GM19240 (cell line): ENCODE measurements around a stretch of chr6.

- RRBS, result no CpG with 5 or more reads among the region's 1 CpG
Observed at GRCh38 chr6:87789659-87790154, 87.7 kb upstream of the AKIRIN2 start.

- RRBS, result no CpG with 5 or more reads among the region's 3 CpGs
Observed at GRCh38 chr6:88008802-88009140, 38.9 kb upstream of the SPACA1 start.

DNA sequence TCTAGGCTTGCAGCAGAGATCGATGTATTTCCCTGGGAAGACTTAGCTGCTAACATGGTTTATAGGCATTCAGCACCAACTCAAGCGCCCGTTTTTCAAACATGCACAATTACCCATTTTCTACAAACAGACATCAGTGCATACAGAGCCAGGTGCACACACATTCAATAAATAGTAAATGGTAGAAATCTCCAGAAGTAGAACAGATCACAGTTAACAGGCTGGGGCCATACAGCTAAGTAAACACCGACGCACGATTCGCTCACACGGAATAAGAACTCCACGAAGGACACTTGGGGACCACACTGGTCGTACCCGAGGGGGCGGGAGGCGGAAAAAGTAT is 744 bp downstream of the CNR1 start:
- RRBS, result no CpG with 5 or more reads among the region's 13 CpGs

DNA sequence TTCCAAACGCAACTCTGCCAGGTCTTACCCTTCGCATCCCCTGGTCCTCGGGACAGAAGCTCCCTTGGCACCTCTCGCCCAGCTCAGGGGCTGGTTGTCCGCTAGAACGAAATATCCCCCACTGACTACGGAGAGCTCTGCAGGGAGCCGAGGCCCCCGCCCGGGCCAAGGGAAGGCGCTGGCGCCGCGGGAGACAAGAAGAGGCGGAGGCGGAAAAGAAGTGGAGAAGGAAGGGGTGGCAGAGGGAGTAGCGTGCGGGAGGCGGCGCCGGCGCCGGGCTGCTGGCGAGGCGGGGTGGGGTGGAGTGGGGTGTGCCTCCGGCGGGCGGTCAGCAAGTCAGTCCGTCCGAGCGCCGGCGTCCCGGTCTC is 388 bp downstream of the CNR1 start:
- RRBS, result 2% methylated on average over 15 of the region's 34 CpGs

GRCh38 chr6:88177797-88178140 is 11.6 kb upstream of the CNR1 start:
- RRBS, result no CpG with 5 or more reads among the region's 3 CpGs

- RRBS, result no CpG with 5 or more reads among the region's 1 CpG
Observed at GRCh38 chr6:88178141-88178471, 12.0 kb upstream of the CNR1 start.

DNA sequence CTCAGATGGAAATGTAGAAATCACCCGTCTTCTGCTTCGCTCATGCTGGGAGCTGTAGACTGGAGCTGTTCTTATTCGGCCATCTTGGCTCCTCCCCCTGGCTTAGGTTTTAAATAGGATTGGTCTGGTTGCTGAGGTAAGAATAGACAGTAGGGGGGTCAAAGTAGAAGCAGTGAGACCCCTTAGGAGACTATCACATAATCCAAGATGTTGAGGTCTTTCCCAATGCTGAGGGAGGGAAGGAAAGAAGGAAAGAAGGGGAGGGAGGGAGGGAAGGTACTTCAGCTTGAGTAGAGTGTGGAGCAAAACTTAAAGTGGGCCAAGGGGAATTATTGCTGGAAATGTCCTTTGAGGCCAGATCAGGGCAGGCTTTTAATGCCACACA is 361.1 kb upstream of the CNR1 start:
- RRBS, result no CpG with 5 or more reads among the region's 3 CpGs

DNA sequence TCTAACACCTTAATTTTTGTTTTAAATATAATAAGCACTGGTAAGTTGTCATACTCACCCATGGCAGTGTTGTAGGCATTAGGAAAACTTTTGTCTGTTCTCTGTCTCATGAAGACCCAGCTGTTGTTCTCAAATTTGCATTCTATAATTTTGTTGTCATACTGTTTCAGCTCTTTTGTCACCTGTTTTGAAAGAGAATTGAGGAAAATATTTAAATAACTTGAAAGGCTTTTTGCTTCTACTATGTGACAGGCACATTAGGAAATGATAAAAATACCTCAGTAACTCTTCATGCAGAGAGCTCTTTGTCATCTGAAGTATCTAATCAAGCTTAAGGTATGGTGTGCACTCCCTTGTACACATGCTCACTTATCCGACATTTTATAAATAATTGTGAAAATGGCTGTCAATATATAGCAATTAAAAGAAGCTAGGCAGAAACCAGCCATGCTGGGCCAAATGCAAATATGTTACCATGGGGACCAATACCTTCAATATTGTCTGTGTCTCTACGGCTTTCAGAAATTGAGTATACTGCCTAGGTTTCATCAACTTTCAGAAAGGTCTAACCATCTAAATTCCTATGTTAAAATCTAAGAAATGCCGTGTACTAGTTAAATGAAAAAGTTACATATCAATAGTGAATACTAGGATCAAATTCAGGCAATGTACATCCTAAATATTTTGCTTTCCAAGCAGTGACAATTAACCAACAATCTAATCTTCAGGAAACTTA is 349.0 kb downstream of the RNGTT start:
- RRBS, result no CpG with 5 or more reads among the region's 3 CpGs

GRCh38 chr6:89352000-89352487 is 478 bp downstream of the UBE2J1 start:
- RRBS, result 2% methylated on average over 13 of the region's 37 CpGs

- RRBS, result no CpG with 5 or more reads among the region's 2 CpGs
Observed at GRCh38 chr6:89623198-89623533, 15.4 kb downstream of the LYRM2 start.

DNA sequence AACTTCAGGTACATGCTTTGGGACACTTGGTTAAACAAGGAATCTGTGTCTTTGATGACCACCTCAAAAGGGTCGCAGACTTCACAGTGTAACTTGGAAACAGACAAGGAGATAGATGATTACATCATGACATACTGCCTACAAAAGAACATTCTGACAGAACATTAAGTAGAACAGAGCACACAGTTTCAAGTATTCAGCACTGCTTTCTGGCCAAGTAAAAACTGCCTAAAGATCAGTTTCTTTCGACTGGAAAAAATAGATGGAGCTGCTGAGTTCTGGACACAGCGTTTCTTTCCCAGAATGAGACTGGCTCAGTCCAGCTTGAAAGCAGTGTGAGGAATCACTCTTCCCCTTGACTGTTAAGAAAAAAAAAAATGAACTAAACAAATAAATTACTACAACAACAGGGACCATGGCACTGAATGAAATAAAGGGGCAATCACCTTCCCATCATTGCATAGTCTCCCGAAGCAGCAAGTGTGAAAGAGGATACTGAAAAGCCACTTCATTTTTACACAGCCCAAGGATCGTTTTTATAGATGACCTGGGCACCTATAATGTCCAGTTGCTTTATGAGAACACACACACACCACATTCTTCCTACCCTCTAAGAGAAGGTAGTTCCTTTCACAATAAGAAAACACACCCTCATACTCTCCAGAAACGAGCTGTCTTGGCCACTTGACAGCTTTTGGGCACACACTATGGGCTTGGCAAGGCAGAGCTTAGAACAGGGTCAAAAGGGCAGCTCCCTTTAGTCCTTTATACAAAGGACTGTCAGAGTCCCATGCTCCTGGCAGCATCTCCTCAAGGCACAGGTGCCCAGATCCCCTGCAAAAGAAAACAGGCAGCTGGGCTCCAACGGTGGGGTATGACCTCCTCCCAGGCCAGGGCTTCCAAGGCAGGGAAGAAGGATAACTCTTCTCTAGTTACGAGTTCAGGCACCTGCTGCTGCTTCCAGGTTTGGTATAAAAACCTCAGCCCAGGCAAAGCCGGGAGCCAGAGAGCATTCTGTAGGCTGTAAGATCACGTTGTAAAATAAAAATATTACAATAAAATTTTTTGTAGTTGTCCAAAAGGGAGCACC is 4.7 kb upstream of the LYRM2 start:
- RRBS, result no CpG with 5 or more reads among the region's 10 CpGs

DNA sequence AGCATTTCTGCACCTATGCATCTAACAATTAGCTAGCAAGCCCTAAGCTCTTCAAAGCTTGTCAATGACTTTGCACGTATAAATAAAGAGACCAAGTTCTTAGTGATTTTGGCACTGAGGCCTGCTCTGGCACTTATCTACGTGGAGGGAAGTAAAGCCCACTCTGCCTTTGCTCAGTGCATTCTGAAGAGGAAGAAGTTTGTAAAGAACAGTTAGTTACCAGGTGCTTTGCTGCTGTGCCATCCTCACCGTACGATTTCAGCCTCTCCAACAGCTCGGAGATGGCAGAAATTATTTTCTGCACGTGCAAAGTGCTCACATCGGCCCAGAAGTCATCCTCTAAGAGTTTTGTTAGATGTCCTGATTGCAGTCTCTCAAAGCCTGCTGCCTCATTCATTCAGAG is 33.4 kb upstream of the LYRM2 start:
- RRBS, result no CpG with 5 or more reads among the region's 7 CpGs

- RRBS, result no CpG with 5 or more reads among the region's 3 CpGs
Observed at GRCh38 chr6:89690656-89691030, 52.1 kb upstream of the LYRM2 start.

DNA sequence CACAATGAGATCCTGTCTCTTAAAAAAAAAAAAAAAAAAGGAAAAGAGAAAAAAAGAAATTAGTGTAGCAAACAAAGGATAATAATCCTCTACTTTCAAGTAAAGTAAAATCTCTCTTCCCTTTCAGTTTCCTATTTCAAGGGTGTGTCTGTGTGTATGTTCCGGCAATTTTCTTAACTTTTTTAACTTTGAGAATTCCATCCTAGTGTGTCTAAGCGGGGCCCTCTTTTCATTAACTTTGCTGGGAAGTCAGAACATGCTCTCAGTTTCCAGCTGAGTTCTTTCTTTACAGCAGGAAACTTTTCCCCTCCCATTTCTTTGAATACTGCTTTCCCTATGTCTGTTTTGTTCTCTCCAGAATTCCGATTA is 16.0 kb downstream of the GJA10 start:
- RRBS, result no CpG with 5 or more reads among the region's 3 CpGs

- RRBS, result no CpG with 5 or more reads among the region's 7 CpGs
Observed at GRCh38 chr6:90073972-90074758, 179.9 kb downstream of the GJA10 start.

DNA sequence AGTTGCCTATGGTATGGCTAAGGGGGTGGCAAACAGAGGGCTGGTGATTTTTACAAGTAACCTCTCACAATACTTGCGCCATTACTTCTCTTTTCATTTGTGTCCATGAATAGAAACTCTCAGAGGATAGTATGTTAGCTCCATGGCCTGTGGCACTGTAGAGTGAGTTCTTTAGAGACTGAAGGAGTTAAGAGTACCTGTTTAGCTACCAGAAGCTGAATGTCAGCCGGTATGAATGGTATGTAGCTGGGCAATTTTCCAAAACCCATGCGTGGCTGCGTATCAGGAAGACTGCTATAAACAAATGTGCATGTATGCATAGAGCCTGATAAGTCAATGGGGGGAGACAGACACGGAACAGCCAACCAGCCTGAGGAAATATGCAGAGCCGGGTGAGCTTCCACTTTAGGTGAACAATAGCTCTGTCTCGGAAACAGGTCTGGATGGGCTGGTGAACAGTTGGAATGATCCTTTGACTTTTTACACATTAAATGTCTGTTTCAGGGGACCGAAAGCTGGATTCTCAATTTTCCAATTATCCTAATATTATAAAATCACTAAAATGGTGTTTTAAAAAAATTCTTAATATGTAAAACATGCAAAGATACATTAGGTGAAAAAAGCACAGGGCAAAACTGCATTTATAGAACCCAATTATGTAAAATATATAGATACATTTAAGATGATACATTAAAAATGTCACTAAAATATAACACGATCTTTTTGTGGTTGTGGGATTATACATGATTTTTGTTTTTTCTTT is 111.7 kb downstream of the BACH2 start:
- RRBS, result 0% methylated on average over 1 of the region's 9 CpGs

GRCh38 chr6:90215870-90216723 is 80.5 kb downstream of the BACH2 start:
- RRBS, result no CpG with 5 or more reads among the region's 11 CpGs

GRCh38 chr6:90238752-90238951 is 58.0 kb downstream of the BACH2 start:
- RRBS, result no CpG with 5 or more reads among the region's 1 CpG

DNA sequence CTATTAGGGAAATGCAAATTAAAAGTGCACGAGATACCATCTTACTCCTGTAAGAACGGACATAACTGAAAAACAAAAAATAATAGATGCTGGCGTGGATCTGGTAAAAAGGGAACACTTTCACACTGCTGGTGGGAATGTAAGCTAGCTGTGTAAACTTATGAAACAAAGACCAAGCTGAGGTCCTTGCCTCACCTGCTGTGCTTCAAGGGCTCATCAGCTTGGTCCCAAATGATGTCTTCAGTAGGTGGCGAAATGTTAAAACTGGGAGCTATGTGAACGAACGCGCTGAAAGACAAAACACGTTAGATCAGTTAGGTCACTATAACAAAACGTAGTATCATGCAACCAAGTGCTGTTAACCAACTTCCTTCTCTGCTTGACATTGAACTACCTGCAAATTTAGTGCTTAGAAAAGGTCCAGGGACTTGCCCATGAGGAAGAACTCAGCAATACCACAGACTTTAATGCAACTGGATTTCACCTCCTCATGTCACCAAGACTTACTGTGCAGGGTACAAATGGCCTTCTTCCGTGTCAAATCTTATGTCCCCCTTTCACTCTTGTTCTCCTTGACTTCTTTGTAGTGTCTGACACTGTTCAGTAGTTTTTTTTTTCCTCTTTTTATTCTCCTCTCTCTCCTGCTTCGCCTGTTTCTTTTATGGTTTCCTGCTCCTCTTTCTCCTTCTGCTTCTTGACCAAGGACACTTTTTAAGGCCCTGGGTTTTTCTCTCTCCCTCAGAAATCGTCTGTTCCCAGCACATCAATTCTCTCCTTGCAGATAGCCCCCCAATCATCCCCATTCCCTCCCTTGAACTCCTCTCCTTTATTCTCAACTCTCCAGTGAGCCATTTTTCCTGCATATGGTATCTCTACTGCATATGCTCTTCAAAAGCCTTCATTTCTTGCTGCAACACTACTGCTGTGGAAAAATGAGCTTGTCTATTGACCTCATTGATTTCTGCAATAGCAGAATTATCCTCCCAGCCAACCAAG is 24.7 kb downstream of the BACH2 start:
- RRBS, result no CpG with 5 or more reads among the region's 12 CpGs